ENCODE measurements around the genes ZDHHC14 and TULP4.

DNA sequence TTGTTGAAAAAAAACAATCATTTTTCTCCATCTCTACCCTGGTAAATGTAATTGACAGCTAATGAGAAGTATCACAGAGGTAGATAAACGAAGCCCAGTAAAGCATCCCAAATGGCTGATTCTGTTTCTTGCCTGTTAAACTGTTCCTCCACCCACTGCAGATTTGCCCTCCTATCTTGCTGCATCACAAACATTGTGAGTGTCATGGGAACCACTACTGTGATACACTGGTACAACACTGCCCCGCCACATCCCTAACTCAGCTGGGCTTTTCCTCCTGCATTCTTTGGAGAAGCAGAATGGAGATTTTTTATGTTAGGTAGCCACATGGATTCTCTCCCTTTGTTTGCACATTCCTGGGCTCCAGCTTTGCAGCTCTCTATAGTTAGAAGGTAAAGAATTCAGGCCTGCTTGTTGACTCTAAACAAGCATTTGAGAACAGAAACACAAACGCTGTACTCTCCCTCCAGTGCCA is 234.1 kb downstream of the TMEM242 start:
- PRO-cap: no peak
- RAMPAGE, long total RNA, 5 experiments: no peak in any of the 5 experiments
- RRBS: no CpG with 5 or more reads among the region's 3 CpGs

DNA sequence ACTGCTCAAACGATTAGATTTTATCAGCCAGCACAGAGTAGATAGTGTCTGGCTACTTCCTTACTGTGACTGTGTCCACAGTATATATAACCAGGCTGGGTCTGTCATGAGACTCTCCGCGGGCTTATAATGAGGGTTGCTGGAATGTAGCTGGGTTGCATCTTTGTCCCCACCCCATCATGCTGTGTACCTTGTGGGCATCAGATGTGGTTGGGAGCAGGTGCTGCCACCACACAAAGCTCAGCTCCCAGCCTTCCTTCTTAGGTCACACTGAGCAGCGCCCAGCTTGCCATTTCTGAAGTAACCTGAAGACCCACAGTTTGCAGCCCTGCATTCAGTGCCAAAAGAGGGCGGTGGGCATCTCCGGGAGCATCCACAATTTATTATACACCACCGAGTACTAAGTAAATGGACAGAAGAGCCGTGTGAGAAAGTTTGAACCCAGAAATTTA is 140.4 kb downstream of the TMEM242 start:
- PRO-cap: no peak
- RAMPAGE, long total RNA, 5 experiments: no peak in any of the 5 experiments
- RRBS: no CpG with 5 or more reads among the region's 8 CpGs

DNA sequence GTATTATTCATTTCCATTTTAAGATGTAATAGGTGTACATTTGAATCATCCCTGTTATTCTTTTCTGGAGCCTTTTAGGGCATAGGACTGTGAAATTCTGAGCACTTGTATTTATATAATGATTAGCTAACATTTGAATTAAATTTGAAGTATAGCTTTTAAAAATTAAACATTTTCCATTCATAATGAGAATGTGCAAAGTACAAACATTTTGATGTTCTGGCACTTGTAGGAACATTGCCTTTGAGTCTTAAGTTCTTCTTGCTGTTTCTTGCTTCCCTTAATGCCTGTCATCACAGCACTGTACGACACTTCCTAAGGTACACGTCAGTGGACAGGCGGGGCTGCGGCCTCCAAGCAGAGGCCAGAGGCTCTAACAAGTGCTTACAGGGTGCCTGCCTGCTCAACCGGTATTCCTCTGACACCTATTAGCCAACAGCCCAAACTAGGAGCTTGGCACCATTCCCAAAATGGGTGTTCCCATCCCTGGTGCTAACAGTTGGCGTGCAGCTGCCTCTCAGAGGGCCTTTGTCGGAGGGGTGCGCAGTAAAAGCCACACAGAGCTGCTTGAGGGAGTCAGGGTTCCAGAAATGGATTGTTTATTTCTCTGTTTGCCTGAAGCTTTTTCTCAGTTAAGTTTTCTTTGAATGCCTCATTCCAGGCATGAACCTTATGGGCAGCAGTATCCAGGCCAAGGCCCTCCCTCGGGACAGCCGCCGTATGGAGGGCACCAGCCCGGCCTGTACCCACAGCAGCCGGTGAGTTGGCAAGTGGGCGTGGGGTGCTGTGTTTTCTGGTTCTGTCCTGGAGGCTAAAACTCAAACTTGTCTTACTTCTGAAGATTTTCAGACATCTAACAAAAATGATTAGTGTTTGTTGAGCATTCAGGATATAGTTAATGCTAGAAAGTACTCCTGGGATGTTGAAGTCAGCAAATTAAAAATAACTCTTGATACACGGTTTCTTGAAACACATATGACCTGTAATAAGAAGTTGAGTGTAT is 124.9 kb downstream of the TMEM242 start:
- PRO-cap: bidirectional peak, plus-strand start at position 525 of the sequence, minus-strand start at position 413 of the sequence
- RAMPAGE, long total RNA, 5 experiments: start-site peak on the plus strand in 1 of 5 experiments, centred at positions 435 to 700 of the sequence, 9 to 10 reads per replicate
- RRBS: no CpG with 5 or more reads among the region's 15 CpGs

DNA sequence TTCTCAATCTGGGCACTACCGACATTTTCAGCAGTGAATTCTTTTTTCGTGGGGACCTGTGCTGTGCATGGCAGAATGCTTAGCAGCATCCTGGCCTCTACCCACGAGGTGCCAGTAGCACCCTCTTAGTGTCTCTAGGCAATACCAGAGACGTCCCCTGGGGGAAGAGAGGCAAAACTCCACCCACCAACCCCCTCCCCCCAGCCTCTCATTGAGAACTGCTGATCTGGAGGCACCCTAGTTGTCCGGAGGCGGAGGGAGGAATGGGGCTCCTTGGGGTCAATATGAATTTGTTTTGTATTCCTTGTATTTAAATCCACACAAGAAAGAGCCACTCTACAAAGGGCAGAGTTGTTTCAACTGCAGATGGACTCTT is 50.1 kb downstream of the TMEM242 start:
- PRO-cap: no peak
- RAMPAGE, long total RNA, 5 experiments: no peak in any of the 5 experiments
- RRBS: 94% methylated on average over 2 of the region's 6 CpGs

GRCh38 chr6:157317020-157318162 is 5.9 kb downstream of the TMEM242 start:
- PRO-cap: no peak
- RAMPAGE, long total RNA, 5 experiments: start-site peak on the minus strand in 2 of 5 experiments, at chr6:157317280-157317994 at its widest, 7 to 17 reads per replicate
- RRBS: 15% methylated on average over 3 of the region's 8 CpGs

DNA sequence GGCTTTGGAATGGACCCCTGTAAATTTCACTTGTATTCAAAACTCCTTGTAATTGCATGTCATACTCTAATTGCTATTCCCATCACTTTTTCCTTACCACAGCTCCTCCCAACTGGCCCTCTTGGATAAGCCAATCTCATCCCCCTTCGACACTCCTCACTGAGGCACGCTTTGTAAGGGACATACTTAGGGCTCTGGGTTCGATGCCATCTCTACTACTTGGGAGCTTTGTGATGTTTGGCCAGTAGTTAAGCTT is 1.4 kb upstream of the ZDHHC14 start:
- PRO-cap: no peak
- RAMPAGE, long total RNA, 5 experiments: no peak in any of the 5 experiments
- RRBS: no CpG with 5 or more reads among the region's 3 CpGs

DNA sequence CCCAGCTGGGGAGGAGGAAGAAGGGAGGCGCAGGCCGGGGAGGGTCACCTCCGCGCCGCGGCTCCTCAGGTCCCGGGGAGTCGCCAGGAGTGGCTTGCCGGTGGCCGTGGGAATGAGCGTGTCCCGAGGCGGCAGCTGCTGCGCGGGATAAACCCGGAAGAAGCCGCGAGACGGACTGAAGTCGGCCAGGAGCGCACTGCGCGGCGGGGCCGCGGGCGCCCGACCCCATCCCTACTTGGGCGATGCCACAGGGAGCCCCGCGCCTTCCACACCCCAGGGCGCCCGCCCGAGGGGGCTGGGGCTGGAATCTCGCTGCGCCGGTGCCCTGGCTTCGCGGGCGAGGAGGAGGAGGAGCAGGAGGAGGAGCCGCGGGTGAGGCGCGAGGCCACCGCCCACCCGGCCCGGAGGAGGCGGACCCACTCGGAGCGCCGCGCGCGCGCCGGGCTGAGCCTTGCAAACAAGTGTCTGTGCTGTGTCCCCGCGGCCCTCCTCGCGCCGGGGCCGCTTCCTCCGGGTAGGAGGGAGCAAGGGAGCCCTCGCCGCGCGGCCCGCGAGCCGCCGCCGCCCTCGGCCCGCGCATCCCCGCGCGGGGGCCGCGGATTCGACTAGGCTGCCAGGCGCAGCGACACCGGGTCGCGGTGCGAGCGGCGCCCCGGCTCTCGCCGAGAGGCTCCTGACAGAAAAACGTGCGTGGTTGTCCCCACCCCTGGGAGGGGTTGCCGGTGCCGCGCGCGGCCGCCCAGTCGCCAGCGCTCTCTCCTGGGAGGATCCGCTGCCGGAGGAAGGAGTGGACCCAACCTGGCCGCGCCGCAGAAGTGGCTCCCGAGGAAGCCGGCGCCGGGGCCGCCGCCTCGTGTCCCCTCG is at the start of gene ZDHHC14:
Gene ZDHHC14 (plus strand): TSS at position 447 of the 864 bp plus-strand sequence.
- PRO-cap: bidirectional peak, plus-strand start at position 460 of the sequence, minus-strand start at position 348 of the sequence; bidirectional peak, plus-strand start at position 749 of the sequence, minus-strand start at position 669 of the sequence
- RAMPAGE, long total RNA, 5 experiments: no peak in any of the 5 experiments
- RRBS: 2% methylated on average over 75 of the region's 115 CpGs

DNA sequence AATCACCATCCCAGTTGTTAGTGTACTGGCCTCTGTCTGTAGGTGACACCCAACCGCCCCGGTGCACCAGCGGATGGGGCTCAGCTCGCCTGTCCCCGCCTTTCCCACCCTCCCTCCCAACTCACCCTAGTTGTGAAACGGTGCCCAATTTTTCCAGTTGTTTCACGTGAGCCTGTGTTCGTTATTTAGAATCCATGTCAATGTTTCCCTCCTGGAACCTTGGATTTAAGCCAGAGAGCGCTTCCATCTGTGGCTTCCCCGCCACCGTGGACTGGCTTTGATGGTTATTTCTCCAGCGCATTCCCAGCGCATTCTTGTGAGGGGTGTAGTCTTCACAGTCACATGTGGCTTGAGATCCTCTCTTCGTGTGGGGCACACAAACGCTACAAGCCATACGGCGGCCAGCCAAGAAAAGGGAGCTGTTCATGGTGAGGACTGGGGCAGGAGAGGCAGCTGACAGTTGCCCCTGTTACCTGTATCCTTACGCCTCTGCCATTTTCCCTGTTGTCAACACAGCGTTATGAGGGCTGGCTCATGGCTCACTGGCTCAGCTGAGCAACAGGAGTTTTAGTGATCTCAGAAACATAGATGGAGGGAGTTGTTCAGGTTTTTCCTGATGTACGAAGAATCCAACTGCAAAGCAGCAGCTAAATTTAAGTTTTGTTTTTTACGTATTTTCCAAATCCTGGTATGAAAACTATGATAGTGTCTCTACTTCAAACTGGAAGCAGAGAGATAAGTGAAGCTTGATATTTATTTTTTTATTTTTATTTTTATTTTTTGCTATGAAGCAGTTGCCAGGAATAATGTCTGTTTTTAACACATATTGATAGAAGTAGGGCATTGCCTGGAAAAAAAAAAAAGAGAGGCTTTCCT is 137.8 kb downstream of the ZDHHC14 start:
- PRO-cap: no peak
- RAMPAGE, long total RNA, 5 experiments: no peak in any of the 5 experiments
- RRBS: no CpG with 5 or more reads among the region's 21 CpGs

DNA sequence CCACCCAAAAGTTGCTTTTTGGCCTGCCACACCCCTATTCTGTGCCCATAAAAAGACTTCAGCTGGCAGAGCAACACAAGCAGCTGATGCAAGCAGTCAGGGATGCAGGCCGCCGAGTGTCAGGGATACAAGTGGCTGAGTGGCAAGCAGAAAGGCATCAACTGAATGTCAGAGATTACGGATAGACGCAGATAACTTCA is 97.6 kb upstream of the SNX9 start:
- PRO-cap: no peak
- RAMPAGE, long total RNA, 5 experiments: no peak in any of the 5 experiments
- RRBS: no CpG with 5 or more reads among the region's 4 CpGs

DNA sequence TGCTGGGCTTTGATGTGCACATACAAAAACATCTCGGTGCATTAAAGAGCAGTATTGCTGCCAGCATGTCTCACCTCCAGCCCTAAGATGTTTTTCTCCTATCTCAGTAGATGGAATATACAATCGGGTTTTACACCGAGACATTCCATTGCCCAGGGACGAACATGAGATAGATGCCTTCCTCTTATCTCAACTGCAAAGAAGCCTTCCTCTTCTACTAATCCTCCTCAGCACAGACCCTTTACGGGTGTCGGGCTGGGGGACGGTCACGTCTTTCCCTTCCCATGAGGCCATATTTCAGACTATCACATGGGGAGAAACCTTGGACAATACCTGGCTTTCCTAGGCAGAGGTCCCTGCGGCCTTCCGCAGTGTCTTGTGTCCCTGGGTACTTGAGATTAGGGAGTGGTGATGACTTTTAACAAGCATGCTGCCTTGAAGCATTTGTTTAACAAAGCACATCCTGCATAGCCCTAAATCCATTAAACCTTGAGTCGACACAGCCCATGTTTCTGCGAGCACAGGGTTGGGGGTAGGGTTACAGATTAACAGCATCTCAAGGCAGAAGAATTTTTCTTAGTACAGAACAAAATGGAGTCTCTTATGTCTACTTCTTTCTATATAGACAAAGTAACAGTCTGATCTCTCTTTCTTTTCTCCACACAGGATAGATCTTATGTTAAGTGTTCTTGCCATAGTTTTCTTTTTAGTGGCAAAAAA is 70.4 kb upstream of the SNX9 start:
- PRO-cap: no peak
- RAMPAGE, long total RNA, 5 experiments: no peak in any of the 5 experiments
- RRBS: no CpG with 5 or more reads among the region's 12 CpGs

DNA sequence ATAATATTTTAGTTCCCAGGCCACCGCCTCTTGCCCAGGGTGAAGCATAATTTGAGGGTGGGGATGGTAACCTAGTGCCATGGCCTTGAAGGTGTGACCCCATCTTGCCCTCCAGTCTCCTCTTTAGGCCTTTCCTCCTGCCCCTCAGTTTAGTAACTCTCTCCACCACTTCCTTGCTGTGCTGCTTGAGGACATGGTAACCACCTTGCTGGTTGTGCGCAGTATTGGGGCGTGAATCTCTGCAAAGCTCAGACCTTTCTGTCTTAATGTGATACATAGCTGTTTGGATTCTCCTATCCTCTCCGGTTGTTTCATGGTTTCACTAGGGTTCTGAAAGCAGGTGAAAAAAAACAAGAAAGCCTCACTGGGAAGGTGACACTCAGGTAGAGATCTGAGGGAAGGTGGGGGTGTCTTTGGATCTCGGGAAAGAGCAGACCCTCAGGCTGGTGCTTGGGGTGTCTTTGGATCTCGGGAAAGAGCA is 16.6 kb downstream of the SNX9 start:
- PRO-cap: no peak
- RAMPAGE, long total RNA, 5 experiments: no peak in any of the 5 experiments
- RRBS: no CpG with 5 or more reads among the region's 6 CpGs

DNA sequence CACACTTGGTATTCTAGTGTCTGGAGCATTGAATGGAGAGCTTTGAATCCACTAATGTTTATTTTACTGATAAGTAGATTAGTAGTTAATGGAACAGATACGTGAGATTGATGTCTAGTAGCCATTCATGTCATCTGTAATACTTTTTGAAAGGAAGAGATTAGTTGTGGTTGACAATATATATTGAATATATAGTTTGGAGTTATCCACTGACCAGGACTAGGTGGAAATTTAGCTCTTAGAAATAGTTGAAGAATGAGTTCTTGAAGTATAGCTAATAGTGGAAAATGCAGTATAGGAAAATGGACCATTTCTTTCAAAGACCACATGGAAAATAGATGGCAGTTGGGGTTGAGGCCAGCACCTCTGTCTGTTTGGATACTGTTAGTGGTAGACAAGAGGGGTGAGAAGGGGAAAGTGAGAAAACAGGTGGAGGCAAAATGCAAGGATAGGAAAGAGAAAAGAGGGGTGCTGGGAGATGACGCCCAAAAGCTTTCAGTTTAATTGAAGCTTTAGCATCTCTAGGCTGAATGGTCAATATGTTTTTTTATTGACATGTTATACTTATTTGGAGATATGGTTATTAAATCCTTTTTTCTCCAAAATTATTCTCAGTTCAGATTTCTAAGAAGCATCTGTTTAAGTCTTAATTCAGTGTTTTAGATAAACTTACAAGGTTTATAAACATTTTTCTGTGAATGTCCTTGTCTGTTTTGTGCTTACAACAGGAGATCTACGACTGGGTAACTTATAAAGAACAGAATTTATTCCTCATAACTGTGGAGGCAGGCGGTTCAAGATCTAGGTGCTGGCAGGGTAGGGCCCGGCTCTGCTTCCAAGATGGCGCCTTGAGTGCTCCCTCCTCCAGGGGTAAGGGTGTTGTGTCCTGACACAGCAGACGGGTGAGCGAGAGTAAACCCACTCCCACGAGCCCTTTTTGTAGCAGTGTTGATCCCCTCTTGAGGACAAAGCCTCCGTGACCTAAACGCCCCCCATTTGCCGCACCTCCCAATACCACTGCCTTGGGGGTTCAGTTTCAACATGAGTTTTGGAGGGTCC is 40.6 kb downstream of the SNX9 start:
- PRO-cap: no peak
- RAMPAGE, long total RNA, 5 experiments: start-site peak on the plus strand in 2 of 5 experiments, centred at positions 219 to 318 of the sequence, 5 to 9 reads per replicate
- RRBS: no CpG with 5 or more reads among the region's 12 CpGs

DNA sequence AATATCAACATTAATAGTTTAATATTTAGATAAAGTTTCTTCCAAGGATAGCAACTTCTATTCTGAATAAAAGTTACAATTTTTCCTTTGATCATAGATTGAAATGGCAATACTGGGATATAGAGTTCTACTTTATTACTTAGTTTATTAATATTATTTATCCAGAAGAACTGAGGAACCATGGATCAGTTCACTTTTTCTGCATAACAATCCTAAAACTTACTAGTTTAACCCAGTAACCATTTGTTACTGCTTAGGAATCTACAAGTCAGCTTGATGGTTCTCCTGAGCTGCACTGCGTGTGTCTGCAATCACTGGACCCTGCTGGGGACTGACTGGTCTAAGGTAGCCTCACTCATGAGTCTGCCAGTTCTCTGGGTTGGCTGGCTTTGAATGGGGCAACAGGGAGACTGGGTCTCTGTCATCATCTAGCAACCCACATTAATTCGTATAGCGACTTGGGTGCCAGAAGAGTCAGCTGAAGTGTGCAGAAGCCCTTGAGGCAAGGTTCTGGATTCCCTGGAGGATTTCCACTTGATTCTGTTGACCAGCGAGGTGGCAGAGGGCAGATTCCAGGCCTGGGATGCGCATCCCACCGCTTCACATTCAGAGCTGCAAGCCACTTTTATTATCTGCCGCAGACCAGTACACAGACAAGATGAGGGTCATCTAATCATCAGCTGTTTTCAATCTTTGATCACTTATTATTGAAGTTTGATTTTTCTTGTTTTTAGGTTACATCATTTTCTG is 49.3 kb downstream of the SNX9 start:
- PRO-cap: no peak
- RAMPAGE, long total RNA, 5 experiments: start-site peak on the plus strand in 1 of 5 experiments, centred at position 664 of the sequence, 9 reads per replicate
- RRBS: no CpG with 5 or more reads among the region's 7 CpGs

- PRO-cap: no peak
- RAMPAGE, long total RNA, 5 experiments: no peak in any of the 5 experiments
- RRBS: no CpG with 5 or more reads among the region's 3 CpGs
These were observed 56.8 kb downstream of the SNX9 start for GRCh38 chr6:157879782-157880366.

DNA sequence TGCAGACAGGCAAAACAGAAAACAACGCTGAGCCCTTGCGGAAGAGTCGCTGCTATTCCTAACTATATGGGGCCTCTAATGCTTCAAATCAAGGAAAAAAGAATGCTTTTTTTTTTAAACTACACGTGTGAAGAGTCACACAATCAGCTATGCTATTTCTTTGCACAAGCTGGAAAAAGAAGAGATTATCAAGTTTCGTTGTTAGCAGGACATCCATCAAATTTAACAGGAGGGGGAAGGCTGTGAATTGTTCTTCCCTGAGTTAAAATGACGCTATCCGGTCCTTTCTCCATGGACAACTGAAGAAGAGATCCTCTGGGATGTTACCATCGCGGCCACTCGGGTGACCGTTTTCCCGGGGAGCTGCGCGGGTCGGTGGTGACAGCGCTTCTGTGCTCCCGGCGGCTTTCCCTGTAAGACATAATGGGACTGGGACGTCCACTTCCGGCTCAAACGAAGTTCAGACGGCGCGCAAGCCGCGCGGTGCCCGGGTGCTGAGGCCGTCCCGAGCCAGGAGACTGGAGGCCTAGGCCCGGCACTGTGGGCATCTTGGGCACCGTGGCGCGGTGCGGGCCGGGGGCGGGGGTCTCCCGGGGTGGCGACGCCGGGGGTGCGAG is 63.3 kb downstream of the GTF2H5 start:
- PRO-cap: bidirectional peak, plus-strand start at position 452 of the sequence, minus-strand start at position 392 of the sequence
- RAMPAGE, long total RNA, 5 experiments: no peak in any of the 5 experiments
- RRBS: 2% methylated on average over 30 of the region's 42 CpGs

DNA sequence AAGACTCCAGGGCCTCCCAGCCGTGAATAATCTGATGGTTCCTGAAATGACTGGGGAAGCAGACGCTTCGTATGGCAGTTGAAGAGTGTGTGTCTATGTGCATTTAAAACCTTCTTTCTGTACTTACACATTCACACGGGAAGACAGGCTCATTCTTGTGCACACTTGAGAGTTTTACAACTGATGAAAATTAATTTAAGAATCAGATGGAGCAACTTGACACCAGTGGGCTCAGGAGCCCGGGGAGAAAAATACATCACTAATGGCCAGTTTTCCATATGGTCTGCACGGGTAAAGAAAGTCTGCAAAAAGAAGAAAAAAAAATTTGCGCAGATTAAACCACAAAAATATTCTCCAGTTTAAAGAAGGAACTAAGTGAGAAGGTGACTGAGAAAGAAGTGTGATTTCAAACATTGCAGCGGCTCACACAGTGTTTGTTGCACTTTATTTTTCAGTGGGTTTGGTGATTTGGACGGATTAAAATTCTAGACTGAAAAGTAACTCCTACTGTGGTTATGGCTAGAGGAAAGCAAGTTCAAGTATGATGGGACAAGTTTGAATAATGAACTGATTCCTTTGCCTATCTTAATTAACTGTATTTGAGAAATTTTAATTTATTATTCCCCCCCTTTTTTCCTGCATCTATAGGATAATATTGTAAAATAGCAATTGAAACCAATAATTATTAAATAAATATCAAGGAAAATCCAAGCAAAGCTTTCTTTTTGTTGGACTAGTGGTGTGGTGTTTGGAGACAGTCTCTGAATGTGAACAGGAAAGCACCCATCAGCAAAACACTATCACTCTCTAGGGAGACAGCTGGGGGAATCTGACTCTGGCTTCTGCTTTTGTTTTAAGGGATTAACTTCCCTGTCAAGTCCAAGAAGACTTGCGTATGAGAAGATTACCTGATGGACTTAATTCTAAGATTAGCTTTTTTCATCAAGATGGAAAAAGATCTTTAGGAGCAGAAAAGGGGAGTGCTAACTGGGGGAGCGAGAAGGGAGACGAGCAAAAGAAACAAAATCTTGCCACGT is at the start of gene TULP4:
Gene TULP4 (plus strand): TSS at position 409 of the 1,037 bp plus-strand sequence.
- PRO-cap: no peak
- RAMPAGE, long total RNA, 5 experiments: start-site peak on the plus strand in 1 of 5 experiments, centred at positions 104 to 728 of the sequence, 17 to 86 reads per replicate
- RRBS: no CpG with 5 or more reads among the region's 13 CpGs

DNA sequence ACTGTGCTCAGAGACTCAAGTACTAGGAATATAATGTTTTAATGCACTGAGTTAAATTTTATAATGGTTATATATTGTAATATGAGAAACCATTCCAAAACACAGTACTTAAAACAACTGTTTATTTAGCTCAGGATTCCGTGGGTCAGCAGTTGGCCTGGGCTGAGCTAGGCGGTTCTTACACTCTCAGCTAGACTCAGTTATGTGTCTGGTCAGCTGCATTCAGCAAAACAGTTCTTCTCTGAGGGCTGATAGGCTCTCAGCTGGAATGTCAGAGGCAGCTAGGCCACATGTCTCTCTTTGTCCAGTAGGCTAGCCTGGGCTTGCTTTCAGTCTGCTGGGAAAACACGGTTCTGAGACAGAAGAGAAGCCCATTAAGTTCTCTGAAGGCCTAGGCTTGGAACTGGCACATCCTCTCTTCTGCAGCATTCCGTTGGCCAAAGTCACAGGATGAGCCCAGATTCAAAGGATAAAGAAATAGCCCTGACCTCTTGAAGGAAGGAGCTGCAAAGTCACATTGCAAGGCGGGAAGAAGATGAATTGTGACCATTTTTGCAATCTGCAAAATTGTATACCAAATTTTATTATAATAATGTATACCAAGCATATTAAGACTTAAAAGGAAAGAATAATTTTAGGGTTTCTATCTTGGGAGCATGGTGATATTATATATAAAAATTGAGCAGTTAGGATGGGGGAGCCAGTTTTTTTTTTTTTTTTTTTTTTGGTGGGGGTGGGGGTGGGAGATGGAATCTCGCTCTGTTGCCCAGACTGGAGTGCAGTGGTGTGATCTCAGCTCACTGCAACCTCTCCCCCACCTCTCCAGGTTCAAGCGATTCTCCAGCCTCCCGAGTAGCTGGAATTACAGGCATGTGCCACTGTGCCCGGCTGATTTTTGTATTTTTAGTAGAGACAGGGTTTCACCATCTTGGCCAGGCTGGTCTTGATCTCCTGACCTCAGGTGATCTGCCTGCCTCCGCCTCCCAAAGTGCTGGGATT is 65.8 kb downstream of the TULP4 start:
- PRO-cap: no peak
- RAMPAGE, long total RNA, 5 experiments: no peak in any of the 5 experiments
- RRBS: no CpG with 5 or more reads among the region's 10 CpGs

DNA sequence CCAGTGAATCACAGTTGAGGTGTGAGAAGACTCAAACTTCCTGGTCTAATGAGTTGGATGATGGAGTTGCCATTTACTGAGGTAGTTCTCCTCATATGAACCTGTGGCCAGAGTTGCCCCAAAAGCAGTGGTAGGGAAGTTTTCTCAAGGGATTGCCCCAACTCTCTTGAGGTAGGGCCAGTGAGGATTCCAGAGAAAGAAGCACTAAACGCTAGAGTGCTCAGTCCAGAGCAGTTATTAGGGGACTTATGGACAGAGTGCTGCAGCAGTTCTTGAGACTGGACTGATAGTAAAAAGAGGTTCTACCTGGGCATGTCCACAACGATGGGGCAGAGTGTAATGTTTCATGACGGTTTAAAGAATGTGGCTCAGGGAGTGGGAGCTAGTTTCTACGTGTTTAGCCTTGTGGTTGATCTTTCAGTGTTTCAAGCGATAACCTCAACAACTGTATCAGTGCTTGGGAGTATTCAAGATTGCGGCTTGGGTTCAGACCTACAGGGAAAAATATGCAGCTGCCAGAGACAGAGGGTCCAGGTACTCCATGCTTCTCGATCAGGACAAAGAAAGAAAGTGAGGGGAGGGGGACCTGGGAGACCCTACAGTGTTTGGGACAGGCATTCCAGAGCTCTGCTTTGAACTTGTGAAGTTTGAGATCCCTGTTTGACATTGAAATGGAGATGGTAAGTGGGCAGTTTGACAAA is 67.1 kb downstream of the TULP4 start:
- PRO-cap: no peak
- RAMPAGE, long total RNA, 5 experiments: no peak in any of the 5 experiments
- RRBS: no CpG with 5 or more reads among the region's 7 CpGs

DNA sequence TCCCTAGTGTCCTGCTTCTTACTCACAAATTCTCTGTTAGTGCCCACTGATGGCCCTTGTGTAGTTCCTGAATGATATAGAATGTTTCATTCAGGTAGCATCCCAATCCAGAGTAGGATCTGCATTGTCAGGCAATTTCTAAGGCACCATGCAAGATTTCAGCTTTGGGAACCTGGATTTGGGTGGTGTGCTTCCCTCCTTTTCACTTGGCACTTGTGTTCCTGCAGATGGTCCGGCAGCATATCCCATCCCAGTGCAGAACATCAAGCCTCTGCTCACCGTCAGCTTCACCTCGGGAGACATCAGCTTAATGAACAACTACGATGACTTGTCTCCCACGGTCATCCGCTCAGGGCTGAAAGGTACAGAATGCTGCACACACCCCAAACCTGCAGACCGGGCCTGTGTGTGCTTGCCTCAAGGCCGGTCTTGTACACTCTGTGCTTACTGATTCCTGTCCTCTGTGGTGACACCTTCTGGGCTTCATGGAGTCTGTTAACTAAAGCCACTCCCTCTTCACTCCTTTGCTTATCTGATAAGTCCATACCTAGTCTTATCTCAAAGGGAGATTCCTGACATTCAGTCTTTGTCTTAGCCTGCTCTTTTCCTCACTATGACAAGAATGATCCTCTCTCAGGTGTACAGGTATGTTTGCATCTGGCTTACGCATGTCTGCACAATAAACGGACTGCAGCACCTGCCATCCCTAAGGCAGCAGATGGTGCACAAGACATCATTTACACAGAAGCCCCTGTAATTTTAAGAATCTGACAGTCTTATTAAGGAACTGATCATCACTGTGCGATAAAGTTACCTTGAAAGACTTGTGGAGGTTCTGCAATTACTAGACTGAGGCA is 107.8 kb upstream of the TMEM181 start:
- PRO-cap: no peak
- RAMPAGE, long total RNA, 5 experiments: no peak in any of the 5 experiments
- RRBS: no CpG with 5 or more reads among the region's 11 CpGs

GRCh38 chr6:158564906-158565718 is 5.2 kb downstream of the TMEM181 start:
- PRO-cap: no peak
- RAMPAGE, long total RNA, 5 experiments: start-site peak on the plus strand in 2 of 5 experiments, at chr6:158565321-158565495 at its widest, 9 to 43 reads per replicate
- RRBS: no CpG with 5 or more reads among the region's 20 CpGs

All from stomach (tissue), 7 donors.